ENCODE results near the genes OR5L2, OR5F1, OR8U3 and OR5M10.

- RRBS, result no CpG with 5 or more reads among the region's 4 CpGs
These were observed 39.1 kb upstream of the RAPSN start for GRCh38 chr11:47487908-47488575.

DNA sequence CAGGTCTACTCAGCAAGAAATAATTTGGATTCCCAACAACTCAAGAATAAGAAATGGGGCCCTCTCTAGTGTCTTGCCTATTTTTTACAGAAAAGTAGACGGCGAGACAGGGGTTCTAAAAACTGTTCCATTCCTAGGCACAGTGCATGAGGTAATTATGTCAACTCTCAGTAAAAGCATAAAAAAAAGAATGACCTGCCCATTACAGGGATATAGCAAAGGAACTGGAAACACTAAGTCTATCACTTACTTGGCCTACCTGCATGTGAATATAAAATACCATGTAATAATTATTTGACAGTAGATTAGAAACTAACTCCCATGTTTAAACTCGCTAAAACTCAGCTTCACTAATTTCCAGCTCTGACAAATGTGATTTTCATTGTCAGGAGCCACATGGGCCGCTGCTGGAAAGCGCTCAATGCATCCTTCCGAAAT lies 984 bp downstream of the MTCH2 start:
- RRBS, result no CpG with 5 or more reads among the region's 6 CpGs

DNA sequence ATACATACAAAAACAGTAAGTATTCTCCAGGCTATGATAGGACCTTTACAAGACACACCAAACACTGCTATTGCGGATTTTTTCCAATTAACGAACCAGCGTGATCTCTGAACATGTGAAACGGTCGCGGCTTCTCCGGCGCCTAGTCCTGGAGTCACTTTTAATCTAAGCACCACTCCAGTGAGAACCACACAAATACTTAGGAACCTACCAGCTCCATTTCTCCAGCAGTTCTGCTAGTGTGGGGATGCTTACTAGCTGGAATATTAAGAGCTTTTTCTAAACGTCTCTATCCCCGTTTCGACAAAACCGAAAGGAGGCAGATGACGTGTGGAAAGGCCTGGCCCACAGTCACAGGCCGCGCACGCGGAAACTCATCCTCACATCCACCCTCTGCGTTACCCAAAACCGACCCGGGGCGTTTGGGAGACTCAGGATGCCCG lies 755 bp downstream of the FNBP4 start:
- RRBS, result 0% methylated on average over 3 of the region's 22 CpGs

GRCh38 chr11:47917701-47918596 lies 62.4 kb upstream of the PTPRJ start:
- RRBS, result no CpG with 5 or more reads among the region's 12 CpGs

DNA sequence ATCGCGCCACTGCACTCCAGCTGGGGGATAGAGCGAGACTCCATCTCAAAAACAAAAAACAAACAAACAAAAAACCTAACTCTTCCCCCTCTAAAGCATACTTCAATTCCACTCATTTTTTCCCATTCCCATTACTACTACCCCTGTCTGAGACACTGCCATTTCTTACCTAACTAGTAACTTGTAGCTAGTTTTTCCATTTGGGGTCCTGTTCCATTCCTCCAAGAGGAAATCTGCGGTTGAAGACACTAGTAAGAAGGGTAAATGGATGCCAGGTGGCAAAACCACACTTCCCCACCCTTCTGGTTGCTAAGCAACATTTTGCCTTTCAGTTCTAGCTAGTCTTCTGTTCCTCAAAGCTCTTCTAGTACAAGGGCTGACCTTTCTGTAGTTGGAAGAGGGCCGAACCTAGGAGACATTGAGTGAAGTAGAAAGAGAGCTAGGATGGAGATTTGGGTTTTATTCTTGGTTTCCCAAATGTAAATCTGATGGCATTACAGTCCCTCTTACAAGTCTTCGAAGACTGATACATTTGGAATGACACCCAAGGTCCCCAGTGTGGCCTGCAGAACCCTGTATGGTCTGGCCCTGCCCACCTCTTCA lies 60.0 kb upstream of the PTPRJ start:
- RRBS, result no CpG with 5 or more reads among the region's 6 CpGs

DNA sequence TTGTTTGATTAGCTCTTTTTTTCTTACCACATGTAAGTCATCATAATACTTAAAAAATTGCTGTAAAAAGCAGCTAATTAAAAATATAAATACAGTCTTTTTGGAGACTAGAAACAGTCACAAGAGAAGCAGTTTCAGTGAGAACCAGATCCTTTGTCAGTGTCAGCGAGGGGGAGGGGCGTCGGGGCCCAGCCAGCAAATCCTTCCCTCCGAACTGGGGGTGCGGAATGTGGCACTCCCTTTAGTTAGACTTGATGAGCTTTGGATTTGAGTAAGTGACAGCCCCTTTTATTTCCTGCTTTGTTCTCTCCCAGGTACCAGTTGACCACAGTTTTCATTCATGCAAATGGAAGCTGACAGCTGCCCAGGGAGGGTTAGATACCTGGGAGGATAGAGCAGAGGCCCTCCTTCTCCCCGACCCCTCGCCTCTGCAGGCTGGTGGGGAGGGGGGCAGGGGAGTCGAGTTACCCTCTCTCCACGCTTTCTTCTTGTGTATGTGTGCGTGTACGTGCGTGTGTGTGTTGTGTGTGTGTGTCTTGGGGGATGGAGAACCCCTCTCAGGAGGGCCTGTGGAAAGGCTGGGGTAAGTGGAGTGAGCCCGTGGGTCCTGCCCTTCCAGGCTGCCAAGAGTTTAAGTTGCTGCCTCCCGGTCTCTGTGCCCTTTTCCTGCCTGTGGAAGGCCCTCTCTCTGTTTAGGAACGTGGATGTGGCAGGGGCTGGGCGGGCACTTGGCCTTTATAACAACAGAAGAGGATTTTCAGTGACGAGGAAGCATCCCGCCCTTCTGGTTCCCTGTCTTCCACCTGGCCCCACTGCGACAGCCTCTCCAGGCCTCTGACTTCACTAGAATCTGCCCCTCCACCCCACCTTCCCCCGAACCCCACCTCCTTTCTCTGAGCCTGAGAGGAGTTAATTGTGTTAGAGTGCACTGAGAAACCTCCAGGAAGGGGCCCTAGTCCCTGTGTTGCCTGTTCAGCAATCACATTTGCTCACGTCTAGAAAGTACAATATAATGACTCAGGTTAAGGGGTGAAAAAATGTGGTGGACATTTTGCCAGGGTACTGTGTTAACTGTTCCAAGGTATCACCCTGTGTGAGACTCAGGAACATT lies 38.5 kb downstream of the PTPRJ start:
- RRBS, result no CpG with 5 or more reads among the region's 21 CpGs

DNA sequence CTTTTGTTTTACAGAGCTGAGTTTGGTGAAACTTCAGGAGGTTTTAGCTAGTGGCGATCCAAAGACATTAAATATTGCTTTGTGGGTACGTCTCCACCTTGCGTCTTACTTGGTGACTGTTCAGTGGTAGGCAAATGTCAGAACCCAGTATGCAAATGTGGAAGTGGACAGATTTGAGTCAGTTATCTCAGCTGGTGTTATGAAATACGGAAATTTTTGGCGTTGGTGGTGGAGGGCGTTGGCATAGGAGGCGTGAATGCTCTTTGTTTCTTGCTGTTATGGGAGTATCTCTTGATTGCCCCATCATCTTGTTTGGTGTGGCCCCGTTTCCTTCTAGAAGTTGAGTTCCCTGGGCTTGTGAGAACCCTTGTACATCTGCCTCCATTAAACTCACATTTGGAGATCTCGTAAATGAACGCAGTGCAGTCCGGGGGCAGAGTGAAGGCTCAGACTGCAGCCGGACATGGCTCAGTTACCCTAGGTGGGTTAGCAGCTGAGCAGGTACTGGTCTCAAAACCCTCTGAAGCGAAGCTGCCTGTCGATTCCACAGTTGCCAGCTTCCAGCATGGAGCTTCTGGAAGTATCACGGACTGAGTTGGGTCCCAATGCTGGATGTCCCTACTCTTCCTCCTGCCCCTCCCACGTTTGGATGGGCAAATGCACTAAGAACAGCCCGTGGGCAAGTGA lies 39.9 kb downstream of the PTPRJ start:
- RRBS, result no CpG with 5 or more reads among the region's 17 CpGs

DNA sequence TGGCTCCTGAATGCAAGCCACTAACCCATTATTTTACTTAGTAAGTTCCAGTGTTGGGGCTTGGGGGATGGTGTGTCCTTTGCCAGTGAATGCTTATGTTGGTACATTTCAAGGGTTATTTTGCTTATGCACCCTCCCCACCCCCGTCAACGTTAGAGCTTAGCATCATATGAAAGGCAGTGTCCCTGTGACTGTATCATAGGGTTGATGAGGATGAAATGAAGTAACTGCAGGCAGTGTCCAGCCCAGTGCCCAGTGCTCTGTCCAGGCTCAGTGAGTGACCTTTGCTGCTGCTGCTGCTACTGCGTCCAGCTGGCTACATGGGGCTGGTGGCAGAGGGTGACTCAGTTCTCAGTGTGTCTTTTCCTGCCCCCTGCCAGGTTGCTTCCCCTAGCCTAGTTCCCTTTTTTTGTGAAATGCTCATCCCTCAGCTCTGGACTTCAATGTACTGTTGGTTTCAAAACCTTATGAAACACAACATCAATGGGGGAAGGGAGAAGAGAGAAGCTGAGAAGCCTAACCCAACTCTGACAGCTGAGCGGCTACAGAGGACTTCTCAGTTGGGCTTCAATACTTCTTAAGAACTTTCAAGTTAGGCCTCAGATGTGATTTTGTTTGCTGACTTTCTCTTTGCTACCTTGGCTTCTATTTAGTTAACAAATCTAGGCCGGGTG lies 51.6 kb downstream of the PTPRJ start:
- RRBS, result no CpG with 5 or more reads among the region's 5 CpGs

DNA sequence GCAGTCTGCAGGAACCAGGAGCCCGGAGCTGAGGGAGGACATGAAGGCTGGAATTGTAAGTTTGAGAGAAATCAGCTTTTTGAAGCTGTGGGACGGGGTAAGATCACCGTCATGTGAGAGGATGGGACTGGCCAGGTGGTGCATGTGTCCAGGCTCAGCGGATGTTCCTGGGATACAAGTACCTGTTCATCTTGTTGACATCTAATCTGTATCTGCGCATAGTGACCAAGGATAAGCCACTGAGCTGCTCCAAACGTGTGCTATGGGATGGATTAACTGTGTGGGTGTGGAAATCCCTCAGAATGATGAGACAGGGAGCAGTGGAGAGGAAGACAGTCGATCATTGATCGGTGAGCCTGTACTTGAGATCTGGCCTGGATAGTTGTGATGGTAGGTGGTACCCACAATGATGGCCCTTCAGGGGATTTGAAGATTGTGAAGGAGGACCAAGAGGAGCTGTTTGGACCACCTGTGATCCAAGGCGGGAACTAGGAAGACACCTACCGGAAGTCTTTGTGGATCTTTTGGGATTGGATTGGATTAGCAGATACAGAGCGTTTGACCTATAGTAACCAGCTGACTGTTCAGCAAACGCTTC lies 53.1 kb downstream of the PTPRJ start:
- RRBS, result no CpG with 5 or more reads among the region's 12 CpGs

GRCh38 chr11:48077807-48078614 lies 97.7 kb downstream of the PTPRJ start:
- RRBS, result no CpG with 5 or more reads among the region's 10 CpGs

- RRBS, result no CpG with 5 or more reads among the region's 5 CpGs
These were observed 114.0 kb downstream of the PTPRJ start for GRCh38 chr11:48094312-48094773.

- RRBS, result no CpG with 5 or more reads among the region's 10 CpGs
These were observed 107.8 kb upstream of the OR4B1 start for GRCh38 chr11:48108764-48109353.

DNA sequence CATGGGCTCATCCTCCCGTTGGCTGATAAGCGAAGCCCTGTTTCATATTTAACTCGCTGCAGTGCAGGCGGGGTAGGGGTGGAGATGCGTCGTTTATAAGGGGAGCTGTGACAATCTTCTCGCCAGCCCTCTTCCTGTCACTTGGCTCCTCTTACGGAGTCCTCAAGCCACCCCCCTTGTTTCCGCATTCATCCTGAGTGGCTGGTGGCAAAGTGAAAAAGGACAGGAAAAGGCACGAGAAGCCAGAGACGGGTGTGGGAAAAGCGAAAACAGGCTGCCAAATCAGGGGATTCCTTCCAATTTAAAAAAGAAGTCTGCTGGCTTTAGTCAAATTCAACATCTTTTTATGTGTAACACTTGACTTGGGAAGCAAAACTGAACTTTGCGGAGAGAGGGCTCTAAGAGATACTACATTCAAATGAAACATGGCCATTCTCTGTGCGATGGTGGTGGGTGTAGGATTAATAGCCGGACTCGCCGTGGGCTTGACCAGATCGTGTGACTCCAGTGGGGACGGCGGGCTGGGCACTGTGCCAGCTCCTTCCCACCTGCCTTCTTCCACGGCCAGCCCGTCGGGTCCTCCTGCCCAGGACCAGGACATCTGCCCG lies 187.5 kb upstream of the OR4C12 start:
- RRBS, result no CpG with 5 or more reads among the region's 24 CpGs

GRCh38 chr11:50297970-50298786 lies 315.8 kb upstream of the OR4C12 start:
- RRBS, result 83% methylated on average over 12 of the region's 68 CpGs

GRCh38 chr11:55826857-55827374 lies at the start of gene OR5L2:
Gene OR5L2, plus strand, starts transcription at chr11:55827219.
- RRBS, result no CpG with 5 or more reads among the region's 1 CpG

- RRBS, result no CpG with 5 or more reads among the region's 2 CpGs
These were observed at the start of gene OR5F1 for GRCh38 chr11:55994529-55994876. Gene OR5F1, minus strand, starts transcription at chr11:55994625.

GRCh38 chr11:56418164-56418660 lies at the start of gene OR8U3:
Gene OR8U3, minus strand, starts transcription at chr11:56418232.
- RRBS, result no CpG with 5 or more reads among the region's 5 CpGs

DNA sequence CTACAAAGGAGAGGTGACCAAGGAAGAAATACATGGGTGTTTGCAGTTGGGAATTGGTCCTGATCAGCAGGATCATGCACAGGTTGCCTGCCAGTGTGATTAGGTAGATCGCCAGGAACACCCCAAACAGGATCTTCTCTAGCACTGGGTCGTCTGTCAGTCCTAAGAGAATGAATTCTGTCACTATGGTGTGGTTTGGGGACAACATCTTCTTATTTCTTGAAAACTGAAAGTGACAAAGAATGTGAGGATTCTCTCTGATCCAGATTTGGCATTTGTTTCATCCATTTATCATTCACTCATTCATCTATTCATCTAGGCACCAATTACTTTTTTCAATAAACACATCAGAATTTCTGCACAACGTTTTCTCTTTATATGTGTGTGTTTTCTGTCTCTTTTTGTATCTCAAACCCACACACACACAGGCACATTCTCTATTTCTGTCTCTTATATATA lies at the start of gene OR5M10:
TSS of gene OR5M10 (minus strand) at position 208 of the 459 bp plus-strand sequence.
- RRBS, result no CpG with 5 or more reads among the region's 3 CpGs

- RRBS, result no CpG with 5 or more reads among the region's 4 CpGs
These were observed 41.5 kb upstream of the OR9G4 start for GRCh38 chr11:56790040-56790344.

All from mononuclear cell (primary cell).